Measurements from ENCODE around the genes SAFB and DUS3L.

- CAGE, long polyA plus RNA = no peak
- RRBS = no CpG with 5 or more reads among the region's 35 CpGs
Observed at GRCh38 chr19:5054541-5055446, 85.9 kb downstream of the KDM4B start.

GRCh38 chr19:5079167-5079549, 110.2 kb downstream of the KDM4B start:
- CAGE, long polyA plus RNA = no peak
- RRBS = no CpG with 5 or more reads among the region's 13 CpGs

DNA sequence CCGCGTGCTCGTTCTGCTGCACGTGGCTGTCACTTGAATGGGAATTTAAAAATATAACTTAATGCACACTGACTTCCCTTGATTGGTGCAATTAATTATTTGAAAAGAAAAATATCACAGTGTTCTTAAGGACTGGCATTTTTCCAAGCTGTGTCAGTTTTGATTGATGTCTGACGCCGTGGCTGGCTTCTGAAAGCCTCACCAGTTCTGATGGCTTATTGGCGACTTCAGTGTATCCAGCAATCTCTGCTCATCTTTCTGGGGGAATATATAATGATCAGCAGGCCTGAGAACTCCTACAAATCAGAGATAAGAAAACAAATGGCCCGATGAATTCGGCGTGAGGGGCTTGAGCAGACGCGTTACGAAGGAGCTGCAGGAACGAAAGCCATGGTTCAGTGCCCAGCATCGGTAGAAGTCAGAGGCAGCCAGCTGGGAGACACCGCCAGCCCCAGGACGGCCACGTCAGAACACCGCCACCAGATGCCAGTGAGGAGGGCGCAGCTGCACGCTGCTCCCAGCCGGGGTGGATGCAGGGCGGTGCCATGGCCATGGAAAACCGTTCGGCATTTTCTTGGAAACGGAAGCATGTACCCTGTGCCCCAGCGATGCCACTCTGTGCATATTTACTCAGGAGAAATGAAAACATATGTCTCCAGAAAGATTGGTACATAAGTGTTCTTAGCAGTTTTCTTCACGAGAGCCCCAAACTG, 111.3 kb downstream of the KDM4B start:
- CAGE, long polyA plus RNA = no peak
- RRBS = no CpG with 5 or more reads among the region's 28 CpGs

GRCh38 chr19:5083455-5083960, 114.6 kb downstream of the KDM4B start:
- CAGE, long polyA plus RNA = no peak
- RRBS = 36% methylated on average over 2 of the region's 14 CpGs

GRCh38 chr19:5086075-5086890, 117.4 kb downstream of the KDM4B start:
- CAGE, long polyA plus RNA = no peak
- RRBS = no CpG with 5 or more reads among the region's 28 CpGs

- CAGE, long polyA plus RNA = no peak
- RRBS = 35% methylated on average over 4 of the region's 39 CpGs
Observed at GRCh38 chr19:5090715-5091919, 122.2 kb downstream of the KDM4B start.

- CAGE, long polyA plus RNA = no peak
- RRBS = 45% methylated on average over 8 of the region's 15 CpGs
Observed at GRCh38 chr19:5152930-5153379, 184.0 kb downstream of the KDM4B start.

GRCh38 chr19:5205644-5206701, 134.6 kb downstream of the PTPRS start:
- CAGE, long polyA plus RNA = no peak
- RRBS = 54% methylated on average over 9 of the region's 34 CpGs

DNA sequence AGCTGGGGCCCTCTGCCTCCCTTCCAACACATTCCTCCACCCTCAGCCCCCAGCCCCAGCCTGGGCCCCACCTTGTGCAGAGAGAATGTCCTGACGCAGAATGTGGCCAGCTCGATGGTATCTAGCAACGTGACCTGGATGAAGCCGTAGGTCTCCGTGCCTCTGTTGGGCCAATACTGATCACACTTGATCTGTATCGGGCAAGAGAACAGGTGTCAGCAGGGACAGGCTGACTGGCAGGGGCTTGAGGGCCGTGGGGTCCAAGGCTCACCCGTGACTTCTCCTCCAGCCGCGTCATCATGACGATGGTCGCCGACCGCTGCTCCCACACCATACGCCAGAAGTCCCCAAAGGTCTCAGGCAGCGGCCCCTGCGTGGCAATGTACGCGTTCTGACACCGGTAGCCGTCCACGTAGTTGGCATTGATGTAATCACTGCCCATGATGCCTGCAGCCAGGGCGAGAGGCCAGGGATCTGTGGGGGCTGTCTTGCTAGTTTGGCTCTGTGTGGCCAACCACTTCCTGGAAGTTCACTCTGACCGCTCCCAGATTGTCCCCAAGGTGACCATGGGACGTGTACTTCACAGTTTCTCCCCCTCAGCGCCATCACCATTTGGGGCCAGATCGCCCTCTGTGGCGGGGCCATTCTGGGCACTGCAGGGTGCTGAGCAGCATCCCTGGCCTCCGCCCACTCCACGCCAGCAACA, 126.2 kb downstream of the PTPRS start:
- CAGE, long polyA plus RNA = no peak
- RRBS = no CpG with 5 or more reads among the region's 30 CpGs

DNA sequence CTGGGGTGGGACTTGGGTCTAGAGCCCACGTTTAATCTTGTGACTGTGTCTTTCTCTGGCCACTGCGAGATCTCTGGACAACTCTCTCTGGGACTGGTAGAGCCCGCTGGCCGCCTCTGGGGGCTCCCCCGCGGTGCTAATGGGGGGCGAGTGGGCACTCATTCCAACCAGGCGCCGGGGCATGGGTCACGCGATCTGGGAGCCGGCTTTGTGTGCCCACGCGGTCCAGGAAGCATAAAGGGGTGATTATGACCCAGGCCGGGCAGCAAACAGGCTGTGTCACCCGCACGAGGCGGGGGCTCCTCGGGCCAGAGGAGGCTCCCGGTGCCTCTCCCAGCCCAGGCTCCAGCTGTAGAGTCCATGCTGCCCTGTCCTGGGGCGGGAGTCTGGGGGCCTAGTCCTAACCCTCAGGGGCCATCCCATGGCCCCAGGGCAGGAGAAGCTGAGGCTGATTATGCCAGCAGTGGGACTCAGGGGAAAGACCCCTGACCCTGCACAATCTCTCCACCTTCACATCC, 50.3 kb downstream of the PTPRS start:
- CAGE, long polyA plus RNA = no peak
- RRBS = 81% methylated on average over 9 of the region's 21 CpGs

DNA sequence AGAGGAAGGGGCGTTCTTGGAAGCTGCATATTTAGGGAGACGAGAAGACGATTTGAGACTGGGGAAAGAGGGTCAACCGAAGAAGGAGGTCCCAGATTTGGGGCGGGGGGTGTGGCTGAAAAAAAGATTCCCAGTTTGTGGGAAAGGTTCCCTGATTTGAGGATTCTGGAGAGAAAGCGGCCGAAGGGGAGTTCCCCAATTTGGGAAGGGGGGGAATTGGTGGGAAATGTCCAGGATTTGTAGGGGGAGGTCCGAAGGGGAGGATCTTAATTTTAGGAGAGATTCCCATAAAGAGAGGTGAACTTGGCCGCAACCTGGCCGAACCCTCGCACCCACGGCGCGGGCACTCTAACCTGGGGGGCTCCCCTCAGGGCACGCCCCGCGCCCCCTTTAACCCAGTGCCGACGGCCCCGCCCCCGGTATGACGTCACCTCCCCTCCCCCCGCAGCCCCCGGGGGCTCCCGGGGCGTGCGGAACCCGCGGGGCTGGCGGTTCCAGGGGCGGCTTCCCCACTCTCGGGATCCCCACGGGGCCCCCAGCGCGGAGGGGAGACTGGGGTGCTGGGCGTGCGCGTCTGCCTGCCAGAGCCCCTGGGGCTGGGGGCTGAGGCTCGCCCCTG, 1.2 kb downstream of the PTPRS start:
- CAGE, long polyA plus RNA = no peak
- RRBS = no CpG with 5 or more reads among the region's 39 CpGs

GRCh38 chr19:5492661-5493106, 37.5 kb downstream of the ZNRF4 start:
- CAGE, long polyA plus RNA = no peak
- RRBS = no CpG with 5 or more reads among the region's 23 CpGs

- CAGE, long polyA plus RNA = start-site peak on the plus strand at chr19:5623081-5623188, 717 and 701 reads in 2 replicates
- RRBS = 2% methylated on average over 34 of the region's 116 CpGs
Observed at GRCh38 chr19:5622487-5623424, at the start of gene SAFB. SAFB (plus strand) TSS chr19:5623083.

DNA sequence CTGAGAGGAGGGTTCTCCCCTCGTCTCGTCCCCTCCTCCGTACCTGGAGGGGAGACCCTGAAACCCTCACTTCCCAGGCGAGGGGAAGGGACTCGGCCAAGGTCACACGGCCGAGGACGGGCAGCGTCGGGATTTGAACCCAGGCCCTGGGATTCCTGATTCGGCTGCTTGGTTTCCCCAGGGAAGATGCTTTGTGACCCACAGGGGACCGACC, 686 bp downstream of the SAFB start:
- CAGE, long polyA plus RNA = no peak
- RRBS = no CpG with 5 or more reads among the region's 12 CpGs

- CAGE, long polyA plus RNA = no peak
- RRBS = no CpG with 5 or more reads among the region's 7 CpGs
Observed at GRCh38 chr19:5628171-5628450, 5.2 kb downstream of the SAFB start.

DNA sequence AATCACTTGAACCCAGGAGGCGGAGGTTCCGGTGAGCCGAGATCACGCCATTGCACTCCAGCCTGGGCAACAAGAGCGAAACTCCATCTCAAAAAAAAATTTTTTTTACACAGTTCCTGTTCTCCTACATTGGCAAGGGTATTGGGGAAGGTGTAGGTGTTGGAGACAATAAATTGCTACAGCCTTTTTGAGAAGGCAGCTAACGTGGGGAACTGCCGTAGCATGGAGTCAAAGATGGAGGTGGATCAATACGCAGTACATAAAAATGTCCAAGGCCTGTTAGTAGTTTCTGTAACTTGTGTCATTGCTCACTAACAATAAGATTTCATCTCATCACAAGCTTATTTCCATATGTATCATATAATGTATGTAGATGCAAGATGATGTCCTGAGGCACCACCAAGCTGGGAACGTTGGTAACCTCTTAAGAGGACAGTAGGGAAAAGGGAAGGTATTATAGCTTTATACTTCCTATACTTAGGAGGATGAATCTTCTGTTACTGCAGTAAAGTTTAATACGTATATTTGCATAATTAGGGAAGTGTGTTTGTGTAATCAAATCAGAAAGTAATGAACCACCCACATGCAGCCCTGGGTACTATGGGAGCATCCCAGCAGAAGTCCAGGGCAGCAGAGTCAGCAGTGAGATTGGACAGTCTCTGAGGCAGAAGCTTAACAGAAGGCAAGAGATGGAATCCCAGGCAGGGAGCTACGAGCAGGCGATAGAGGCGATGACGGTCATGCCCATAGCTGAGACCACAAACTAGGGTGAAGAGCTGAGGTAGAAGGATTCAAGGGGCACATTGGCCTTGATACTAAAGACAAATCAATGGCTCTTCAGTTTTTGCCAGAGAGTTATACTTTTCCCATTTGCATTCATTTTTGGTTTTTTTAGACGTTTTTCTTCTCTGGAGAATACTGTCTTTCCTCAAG, 12.4 kb downstream of the SAFB start:
- CAGE, long polyA plus RNA = no peak
- RRBS = no CpG with 5 or more reads among the region's 15 CpGs

GRCh38 chr19:5686226-5687551, 3.4 kb upstream of the RPL36 start:
- CAGE, long polyA plus RNA = no peak
- RRBS = 2% methylated on average over 30 of the region's 100 CpGs

DNA sequence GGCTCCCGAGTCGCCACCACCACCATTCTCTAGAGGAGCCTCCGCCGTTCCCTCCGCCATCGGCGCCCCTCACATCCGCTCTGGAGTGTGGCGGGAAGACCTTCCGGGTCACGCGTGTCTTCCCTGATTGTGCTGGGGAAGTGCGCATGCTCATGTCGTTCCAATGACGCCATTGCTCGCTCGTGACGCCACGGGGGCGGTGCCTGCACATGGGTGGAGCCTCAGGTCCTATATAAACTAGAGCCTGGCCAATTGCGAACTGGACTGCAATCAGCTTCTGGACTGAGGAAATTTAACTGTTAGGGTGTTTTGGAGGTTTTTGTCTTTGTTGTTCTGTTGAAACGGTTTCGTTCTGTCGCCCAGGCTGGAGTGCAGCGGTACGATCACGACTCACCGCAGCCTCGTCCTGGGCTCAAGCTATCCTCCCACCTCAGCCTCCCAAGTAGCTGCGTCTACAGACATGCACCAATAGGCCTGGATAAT, at the start of gene DUS3L:
TSS of gene DUS3L (minus strand) at position 82 of the 483 bp plus-strand sequence.
- CAGE, long polyA plus RNA = no peak
- RRBS = 2% methylated on average over 5 of the region's 30 CpGs

DNA sequence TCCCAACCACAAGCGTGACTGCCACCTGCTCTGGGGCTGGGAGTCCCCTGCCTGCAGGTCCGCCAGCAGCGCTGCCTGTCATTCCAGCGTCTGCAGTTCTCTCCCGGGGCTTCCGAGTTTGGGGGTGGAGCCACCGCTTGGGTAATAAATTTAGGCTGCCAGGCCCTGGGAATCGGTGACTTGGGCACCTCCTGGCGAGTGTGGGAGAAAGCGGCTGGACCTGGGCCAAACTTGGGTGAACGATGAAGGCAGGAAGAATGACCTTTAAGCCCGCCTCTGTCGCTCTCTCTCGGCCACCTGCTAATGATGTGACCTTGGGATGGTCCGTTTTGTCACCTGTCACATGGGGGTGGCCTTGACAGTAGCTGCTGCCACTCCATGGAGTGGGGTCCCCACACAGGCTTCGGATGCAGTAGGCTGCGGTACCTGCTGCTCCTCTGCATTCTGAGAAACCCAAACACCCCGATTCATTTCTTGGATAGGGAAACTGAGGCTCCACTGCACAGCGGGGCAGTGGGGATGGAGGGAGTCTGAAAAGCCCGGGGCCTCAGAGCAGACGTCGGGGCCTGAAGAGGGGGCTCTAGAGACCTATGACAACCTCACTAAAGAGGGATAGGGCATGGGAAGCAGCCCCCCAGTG, 12.7 kb downstream of the FUT6 start:
- CAGE, long polyA plus RNA = no peak
- RRBS = no CpG with 5 or more reads among the region's 22 CpGs

- CAGE, long polyA plus RNA = no peak
- RRBS = no CpG with 5 or more reads among the region's 18 CpGs
Observed at GRCh38 chr19:5837875-5838483, 1.5 kb downstream of the FUT6 start.

All from AG04450 (cell line).